T47D (cell line): ENCODE measurements around the gene DICER1.

- RRBS, result no CpG with 5 or more reads among the region's 23 CpGs
Measured at GRCh38 chr14:94614377-94615670, 2.6 kb downstream of the SERPINA3 start.

GRCh38 chr14:94689467-94689921 lies 77.3 kb downstream of the SERPINA3 start:
- RRBS, result 1% methylated on average over 10 of the region's 26 CpGs

GRCh38 chr14:94768860-94770001 lies 682 bp downstream of the GSC start:
- RRBS, result 9% methylated on average over 50 of the region's 115 CpGs

- RRBS, result 95% methylated on average over 9 of the region's 50 CpGs
Measured at GRCh38 chr14:94772874-94773588, 3.1 kb upstream of the GSC start.

GRCh38 chr14:95096002-95096939 lies 61.1 kb downstream of the DICER1 start:
- RRBS, result no CpG with 5 or more reads among the region's 13 CpGs

DNA sequence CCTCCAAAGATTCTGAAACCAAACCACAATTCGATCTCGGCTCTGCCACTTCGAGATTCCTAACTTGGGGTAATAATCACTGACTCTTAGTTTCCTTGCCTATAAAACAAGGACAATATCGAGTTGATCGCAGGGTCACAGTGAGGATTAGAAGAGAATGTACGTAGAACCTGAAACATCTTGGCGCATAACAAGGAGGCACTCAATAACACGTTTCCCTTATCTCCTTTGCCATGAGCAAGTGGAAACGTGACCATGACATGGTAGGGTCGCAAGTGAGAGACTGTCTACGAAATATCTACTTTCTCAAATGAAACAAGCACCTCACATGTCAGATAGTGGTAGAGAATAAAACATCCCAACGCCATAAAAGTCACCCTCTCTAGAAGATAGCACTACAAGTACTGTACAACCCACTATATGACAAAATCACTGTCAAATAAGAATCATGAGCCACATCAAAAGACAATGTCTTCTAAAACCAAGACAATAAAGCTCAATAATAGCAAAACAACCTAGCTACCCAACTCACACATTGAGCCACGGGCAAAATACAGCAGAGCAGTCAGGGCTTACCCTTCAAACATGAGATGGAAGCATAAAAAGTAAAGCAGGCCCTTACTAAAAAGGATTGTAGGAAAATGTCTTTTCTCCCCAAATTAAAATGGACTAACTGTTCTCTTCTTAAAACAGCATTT lies 2.1 kb downstream of the DICER1 start:
- RRBS, result no CpG with 5 or more reads among the region's 13 CpGs

GRCh38 chr14:95156598-95157613 lies at the start of gene DICER1:
DICER1 (minus strand) TSS chr14:95157529.
- RRBS, result under 1% methylated on average over 62 of the region's 127 CpGs

- RRBS, result no CpG with 5 or more reads among the region's 11 CpGs
Measured at GRCh38 chr14:95217204-95217859, 60.0 kb upstream of the DICER1 start.

DNA sequence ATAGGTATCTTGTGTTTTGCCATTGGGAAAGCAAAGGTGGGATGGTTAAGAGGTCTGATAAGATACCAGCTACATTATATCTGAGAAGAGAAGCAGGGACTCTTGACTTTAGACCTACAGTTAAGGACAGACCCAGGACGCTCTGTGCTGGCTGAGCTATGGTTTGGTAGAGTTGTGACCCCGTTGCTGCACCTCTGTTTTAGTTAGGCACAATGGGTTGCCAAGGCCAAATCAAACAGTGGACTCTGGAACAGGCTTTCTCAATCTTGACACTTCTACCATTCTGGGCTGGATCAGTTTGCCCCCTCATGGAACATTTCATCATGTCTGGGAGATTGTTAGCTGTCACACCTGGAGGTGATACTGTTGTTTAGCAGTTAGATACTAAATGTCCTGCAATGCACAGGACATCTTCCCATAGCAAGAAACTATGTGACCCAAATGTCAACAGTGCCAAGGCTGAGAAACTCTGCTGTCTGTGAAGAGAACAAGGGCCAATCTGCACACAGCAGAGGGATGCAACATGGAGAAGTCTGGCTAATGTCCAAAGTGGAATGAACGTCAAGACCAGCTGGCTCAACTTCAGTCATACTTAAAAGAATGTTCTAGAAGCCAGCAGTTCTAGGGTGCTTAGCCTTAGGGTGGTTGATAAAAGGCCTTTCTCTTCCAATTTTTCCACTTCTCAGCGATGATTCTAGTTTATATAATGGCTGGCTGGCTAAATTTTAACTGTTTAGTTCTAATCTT lies 65.6 kb upstream of the DICER1 start:
- RRBS, result no CpG with 5 or more reads among the region's 4 CpGs

- RRBS, result no CpG with 5 or more reads among the region's 12 CpGs
Measured at GRCh38 chr14:95256029-95256620, 63.6 kb downstream of the CLMN start.

DNA sequence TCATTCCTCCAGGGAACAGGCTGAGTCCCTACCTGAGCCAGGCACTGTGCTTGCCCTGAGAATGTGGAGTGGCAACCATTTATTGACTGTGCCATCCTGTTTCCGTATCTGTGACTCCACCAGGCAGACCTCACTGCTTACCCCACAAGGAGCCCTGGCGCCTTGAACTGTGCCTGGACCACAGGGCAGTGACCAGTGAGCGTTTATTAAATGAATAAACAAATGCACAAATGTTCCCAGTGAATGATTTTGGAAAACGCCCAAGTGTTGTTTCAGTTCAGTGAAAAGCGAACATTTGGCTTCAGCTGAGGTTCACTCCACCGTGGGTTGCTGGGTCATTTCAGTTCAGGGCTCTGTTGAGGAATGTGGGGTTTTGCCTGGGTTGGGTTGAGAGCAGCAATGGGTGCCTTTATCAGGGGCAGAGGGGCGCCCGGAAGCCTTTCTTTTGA lies 40.2 kb upstream of the CLMN start:
- RRBS, result 93% methylated on average over 1 of the region's 8 CpGs

DNA sequence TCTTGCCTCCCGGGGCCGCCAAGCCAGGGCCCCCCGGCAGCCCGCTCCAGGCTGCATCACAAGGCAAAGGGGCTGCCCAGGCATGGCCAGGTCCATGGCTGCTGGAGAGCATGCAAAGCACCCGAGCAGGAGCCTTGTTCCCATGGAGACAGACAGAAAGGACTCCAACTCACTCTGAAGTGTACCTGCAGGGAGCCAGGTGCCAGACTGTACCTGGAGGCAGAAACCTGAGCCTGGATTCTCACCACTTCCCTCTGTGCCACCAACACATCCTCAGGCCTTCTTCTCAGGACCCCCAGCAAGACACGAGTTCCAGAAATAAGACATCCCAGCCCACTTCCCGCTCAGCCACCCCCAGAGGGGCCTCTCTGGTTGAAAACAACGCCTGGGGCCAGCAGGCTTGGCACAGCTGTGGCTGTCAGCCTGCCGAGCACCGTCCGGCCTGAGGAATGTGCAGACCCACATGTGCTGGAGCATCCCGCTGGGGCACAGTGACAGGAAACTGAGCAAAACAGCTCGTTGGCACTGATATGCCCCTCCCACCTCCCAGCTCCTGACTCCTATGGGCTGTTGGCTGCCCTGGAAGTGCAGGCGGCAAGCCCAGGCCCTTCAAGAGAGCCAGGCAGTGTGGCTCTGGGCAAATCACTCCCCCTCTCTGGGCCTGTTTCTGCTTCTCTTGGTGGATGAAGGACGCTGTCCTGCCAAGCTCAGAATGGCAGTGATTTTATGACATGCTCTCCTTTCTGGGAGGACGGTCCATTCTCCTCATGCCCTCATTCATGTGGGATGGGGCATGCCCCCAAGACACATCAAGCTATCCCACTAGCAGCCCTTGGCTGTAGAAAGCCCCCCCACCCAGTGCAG lies 1.4 kb downstream of the SYNE3 start:
- RRBS, result no CpG with 5 or more reads among the region's 16 CpGs

DNA sequence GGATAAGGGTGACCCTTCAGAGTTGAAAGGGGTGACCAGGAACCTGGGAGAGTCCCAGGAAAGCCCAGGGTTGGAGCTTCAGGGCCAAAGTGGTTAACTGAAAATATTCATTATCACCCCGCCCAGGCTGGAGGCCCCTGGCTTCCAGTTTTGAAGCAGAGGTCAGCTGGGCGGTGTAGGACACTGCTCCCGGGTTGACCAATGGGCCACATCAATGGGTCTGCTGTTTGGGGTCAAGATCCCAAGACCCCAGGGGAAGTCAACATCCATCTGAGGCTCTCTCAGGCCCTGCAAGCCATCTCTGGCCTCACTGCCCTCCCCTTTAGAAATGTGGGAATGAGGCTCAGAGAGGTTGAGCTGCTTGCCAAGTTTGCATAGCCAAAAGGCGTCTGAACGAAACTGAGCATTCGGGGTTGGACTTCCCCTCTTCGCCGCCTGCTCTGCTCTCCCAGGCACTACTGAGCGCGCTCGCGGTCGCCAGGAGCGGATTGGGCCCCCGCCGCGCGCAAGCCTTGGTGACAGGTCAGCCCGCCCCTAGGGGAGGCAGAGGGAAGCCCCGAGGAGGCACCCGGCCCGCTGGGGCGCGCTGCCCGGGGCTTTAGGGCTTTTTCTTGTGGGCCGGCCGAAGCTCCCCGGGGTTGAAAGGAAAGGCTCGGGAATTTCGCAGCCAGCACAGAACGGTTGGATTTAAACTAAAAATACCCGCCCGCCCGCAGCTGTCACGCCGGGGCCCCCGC lies 583 bp downstream of the SYNE3 start:
- RRBS, result 2% methylated on average over 8 of the region's 37 CpGs

- RRBS, result no CpG with 5 or more reads among the region's 15 CpGs
Measured at GRCh38 chr14:95620722-95621079, 65.5 kb upstream of the TCL1B start.

GRCh38 chr14:95725792-95726480 lies 12.0 kb upstream of the TCL1A start:
- RRBS, result no CpG with 5 or more reads among the region's 9 CpGs

DNA sequence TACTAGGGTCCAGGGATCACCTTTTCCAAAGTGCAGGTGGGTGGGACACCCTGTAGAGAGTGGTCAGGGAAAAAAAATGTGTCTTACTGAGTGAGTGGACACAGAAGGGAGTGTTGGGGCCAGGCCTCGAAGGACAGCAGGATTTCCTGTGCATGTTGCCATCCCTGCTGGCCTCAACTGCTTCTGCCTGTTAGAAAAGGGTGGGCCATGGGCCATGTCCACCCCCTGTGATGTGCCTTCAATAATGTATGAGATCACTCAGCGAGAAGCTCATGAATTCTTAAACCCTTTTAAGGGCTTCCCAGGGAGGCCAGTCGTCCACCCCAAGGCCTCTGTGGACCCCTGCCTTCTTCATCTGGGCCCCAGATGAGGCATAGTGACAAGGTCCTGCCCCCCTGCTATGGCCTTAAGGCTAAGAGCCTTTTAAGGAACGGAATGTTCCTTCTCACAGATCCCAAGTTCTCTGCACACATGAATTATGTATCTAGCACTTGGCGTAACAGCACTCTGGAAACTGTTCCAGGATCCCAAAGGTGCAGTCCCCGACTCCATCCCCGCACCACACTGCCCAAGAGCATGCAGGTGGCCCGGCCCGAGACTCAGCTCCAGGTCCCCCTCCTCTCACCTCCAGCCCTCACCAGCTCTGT lies 9.0 kb upstream of the C14orf132 start:
- RRBS, result no CpG with 5 or more reads among the region's 9 CpGs

DNA sequence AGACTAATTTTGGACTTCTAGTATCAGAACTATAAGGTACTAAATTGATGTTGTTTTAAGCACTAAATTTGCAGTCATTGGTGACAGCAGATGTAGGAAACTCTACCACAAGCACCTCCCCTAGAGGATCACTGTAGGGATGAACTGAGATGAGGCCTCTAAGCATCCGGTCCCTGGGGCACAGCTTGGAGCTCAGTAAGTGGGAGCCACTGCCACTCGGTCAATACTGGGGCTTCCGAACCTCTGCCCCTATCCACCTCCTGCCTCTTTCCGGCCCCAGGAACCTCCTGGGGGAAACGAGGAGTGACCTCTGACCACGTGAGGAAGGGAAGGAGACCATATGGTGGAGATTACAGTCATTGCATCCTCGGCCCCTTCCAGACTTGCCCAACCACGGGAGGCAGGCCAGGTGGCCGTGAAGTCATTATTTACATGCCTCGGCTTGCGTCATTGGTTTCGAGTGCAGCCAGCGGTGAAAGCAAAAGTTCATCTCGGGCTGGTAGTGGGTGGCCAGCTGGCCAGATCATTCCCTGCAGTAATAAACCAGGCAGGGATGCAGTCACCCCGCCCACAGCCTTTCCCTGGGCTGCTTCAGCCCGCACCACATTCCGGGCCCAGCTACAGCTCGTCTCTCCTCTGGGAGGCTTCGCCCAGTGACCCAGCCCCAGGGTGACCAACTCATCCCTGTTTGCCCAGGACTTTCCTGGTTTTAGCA lies 65.4 kb downstream of the C14orf132 start:
- RRBS, result 36% methylated on average over 2 of the region's 19 CpGs

GRCh38 chr14:96224645-96225318 lies 20.1 kb downstream of the BDKRB2 start:
- RRBS, result no CpG with 5 or more reads among the region's 9 CpGs

DNA sequence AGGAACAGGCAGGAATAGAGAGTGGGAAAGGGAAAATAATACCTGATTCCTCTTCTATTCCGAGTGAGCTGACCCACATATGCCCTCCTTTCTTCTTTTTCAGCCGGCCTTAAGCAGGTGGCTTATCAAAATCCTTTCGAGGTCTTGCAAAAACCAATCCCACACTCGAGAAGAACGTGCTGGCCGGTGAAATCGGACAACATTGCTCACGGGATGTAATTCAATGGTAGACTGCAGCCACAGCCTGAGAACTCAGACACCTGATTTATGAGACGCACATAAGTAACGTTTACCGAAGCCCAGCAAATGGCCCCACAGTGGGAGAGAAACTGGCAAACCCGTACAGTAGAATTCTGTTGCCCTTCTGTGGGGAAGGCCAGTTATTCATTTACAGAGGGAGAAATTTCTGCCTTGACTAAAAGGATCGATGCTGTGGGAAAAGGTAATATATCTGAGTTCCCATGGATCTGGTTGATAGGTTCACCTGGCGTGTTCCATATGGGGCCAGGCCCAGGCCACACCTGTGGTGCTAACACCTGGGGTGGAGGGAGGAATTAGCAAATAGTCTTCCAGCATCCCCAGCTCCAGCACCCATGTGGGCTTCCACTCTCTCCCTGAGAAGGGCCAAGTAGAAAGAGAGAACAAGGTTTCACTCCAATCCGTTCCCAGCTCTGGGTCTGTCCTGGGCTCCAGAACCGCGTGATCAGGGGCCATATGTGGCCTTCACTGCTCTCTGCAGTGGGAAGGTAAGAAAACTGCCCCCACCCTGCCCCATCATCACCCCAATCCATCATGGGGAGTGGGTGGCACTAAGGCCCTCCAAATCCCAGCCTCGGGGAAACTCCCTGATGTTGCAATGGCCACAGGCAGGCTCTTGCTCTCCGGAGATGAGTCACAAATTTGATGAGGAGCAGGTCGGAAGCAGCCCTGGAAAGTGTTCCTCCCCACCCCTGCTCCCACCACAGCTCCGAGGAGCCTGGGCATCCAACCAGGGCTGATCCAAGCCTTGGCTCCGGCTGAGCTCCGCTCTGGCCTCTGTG lies 12.6 kb downstream of the BDKRB1 start:
- RRBS, result 67% methylated on average over 9 of the region's 23 CpGs